ENCODE measurements around a stretch of chr14.

DNA sequence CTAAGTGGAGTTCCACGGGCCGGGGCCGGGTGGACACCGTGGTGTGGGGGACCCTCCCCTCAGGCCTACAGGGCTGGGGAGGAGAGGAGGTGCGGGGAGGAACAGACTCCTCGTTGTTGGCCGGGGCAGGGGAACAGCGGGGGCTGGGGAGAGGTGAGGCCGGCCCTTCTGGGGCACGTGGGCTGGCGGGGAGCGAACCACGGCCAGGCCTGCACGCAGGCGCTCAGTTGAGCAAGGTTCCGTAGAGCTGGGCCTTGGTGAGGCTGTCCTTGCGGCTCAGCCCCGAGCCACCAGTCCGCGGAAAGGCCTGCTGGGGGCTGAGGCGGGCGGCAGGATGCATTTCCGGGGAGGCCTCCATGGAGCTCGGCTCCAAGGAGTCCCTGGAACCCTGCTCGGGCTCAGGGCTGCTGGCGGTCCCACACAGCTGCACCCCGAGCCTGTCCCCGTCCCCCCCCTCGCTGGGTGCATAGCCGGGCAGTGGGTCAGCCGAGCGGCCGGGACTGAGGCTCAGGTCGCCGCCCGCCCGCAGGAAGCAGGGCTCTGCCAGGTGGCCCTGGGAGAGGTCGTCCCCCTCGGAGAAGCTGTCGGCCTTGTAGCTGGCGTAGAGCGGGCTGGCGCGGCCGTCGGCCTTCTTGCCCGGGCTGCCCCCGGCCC lies 49.3 kb downstream of the BEGAIN start:
- PRO-cap = no peak

DNA sequence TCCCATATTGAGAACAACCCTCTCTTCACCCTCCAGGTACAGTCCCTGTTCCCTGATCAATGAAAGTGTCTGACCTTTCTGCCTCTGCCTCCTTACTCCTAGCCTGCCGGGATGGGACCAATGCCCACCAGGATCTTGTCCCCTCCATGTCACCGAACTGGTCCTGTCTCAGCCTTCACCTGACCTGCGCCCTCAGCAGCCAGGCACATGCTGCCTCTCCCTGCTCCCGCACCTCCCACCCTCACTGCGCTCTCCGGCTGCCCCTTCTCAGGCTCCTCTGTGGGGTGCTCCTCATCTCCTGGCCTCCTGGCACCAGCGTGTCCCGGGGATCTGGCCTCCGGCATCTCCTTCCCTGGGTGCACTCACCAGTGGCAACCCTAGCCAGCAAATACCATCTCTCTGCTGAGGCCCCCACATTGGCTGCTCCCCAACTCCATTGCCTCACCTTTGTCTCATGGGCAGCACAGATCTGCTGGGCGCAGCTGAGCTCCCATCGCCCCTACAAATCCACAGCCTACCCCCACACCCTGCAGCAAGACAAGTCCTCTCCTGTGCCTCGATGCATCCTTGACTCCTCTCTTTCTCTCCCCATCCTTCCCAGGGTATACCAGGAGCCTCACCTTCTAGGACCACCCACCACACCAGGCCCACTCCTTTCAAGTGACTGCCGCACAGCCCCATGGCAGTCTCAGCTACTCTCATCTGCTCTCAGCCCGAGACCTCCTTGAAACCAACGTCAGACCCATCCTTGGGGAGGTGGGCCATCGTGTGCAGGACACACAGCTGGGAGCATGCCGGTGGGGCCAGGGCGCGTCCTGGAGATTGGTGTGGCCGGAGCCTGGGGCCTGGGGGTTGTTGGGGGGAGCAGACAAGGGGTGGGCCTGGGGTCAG lies 28.8 kb downstream of the BEGAIN start:
- PRO-cap = no peak

DNA sequence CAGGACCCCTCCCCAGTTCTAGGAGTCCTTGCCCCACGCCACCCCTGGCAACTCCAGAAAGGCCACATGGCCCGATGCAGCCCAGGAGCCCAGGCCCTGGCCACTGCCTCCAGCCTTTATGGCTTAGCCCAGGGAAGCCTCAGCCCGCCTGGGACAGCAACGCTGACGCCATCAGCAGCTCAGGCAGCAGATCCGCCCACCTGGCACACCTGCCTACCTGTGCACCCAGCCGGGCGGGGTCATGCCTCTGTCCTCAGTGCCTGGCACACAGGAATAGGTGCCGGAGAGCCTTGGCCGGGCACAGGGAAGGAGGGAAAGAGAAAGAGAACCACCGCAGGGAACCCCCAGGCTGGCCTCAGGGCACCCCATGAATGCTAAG lies 21.1 kb downstream of the BEGAIN start:
- PRO-cap = no peak

DNA sequence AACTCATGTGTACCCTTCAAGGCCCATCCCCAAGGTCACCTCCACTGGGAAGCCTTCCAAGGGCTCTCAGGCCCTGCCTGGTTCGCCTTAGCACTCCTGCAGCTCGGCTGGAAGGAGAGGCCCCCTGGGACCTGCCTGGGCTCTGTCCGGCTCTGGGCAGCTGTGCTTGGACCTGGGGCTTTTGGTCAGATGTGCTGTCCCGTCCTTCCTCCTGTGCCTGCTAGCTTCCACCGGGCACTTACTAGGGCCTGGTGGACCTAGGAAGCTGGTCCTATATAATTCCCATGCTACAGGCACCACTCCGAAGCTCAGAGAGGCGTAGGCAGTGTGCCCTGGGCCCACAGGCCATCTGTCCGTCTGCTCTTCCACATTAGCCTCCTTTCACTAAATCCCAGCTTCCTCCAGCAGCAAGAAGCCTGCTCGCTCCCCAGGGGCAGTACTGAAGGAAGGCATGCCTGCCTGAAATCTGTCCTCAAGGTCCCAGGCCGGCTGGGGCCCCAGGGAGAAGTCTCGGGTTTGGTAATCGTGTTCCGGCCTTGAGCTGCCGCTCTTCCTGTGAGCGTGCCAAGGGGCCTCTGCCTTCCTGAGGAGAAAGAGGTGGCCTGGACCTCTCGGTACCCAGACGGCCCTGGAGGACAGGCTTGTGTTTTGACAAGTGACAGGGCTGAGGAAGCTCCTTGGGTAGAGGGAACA lies 15.3 kb upstream of the DLK1 start:
- PRO-cap = no peak

- PRO-cap = no peak
Measured at GRCh38 chr14:100824114-100824711, 79.3 kb downstream of the RTL1 start.

DNA sequence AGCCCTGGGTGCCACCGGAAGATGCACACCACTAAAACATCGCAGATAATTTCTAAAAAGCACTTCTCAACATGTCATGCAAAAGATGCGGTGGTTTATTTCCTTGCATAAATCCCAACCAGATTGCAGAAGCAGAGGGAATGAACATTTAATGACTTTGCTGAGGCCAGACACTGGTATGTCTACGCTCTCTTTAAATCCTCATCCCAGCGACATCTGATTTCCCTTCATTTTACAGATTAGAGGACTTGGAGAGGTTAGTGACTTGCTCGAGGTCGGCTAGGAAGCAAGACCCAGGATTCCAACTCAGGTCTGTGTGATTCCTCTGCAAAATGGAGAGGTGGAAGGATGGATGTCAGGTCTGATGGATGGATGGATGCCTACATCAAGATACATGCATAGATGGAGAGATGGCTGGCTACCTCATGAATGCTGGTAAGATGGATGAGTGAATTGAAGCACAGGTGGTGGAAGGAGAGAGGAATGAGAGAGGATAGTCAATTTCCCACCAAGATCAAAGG lies 3.2 kb upstream of the RTL1 start:
- PRO-cap = no peak

DNA sequence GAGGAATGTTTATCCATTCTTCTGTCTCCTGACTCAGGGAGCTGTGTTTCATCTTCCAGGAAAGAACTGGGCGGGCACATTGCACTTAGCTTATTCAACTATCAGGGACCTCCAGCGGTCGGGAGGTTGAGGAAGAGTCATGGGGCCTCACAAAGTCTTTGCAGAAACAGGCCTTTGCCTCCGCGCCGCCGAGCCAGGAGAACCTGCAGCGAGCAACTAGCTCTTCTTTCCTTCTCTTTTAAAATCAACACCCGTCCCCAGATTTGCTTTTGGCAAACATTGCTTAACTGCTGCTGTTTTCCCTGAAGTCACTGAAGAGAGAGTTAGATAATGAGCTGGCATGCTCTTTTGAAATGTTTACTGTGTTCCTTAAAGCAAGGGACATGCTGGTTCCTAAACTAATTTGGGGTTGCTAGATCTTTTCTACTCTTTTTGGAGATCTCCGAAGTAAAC lies 426.2 kb upstream of the PPP2R5C start:
- PRO-cap = no peak

DNA sequence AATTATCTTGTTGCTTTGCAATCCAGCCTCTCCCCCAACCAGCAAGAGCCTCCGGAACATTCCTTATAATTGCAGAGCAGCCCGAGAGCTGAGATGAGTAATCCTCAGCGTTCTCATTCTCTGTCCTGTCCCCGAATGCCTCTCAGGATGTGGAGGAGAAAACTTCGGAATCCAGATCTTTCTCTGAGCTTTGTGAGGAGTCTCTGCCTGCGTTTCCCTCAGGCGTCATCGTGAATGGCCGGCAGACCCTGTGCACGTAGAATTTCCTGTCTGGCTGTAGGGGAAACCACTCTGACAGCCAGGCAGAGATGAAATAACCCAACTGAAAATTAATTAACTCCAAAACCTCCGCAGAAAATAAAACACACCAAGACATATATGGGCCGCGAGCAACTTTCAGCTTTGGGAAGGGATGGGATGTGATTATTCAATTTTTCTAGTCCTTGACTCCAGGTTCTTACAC lies 360.6 kb upstream of the PPP2R5C start:
- PRO-cap = no peak

DNA sequence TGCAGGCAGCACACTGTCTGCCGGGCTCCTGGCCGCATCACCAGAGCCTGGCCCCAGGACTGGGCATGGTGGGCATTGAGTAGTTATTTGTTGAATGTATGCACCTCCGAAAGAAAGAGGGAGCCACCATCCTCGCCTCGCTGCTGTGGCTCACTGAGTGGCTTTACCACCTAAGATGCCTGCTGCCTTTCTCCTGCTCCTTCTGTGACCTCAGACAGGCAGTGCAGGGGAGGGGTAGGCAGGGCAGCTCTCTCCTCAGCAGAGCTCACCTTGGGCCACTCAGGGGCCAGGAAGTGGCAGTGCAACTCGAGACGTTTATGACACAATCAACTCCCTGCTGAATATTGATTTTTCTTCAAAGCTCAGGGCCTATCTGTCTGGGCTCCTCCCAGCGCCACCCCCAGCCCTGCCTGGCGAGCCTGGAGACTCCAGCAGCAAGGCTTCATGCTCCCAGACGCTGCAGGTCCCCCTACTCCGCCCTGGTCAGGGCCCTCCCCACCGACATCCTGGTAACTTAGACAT lies 284.5 kb upstream of the PPP2R5C start:
- PRO-cap = no peak

DNA sequence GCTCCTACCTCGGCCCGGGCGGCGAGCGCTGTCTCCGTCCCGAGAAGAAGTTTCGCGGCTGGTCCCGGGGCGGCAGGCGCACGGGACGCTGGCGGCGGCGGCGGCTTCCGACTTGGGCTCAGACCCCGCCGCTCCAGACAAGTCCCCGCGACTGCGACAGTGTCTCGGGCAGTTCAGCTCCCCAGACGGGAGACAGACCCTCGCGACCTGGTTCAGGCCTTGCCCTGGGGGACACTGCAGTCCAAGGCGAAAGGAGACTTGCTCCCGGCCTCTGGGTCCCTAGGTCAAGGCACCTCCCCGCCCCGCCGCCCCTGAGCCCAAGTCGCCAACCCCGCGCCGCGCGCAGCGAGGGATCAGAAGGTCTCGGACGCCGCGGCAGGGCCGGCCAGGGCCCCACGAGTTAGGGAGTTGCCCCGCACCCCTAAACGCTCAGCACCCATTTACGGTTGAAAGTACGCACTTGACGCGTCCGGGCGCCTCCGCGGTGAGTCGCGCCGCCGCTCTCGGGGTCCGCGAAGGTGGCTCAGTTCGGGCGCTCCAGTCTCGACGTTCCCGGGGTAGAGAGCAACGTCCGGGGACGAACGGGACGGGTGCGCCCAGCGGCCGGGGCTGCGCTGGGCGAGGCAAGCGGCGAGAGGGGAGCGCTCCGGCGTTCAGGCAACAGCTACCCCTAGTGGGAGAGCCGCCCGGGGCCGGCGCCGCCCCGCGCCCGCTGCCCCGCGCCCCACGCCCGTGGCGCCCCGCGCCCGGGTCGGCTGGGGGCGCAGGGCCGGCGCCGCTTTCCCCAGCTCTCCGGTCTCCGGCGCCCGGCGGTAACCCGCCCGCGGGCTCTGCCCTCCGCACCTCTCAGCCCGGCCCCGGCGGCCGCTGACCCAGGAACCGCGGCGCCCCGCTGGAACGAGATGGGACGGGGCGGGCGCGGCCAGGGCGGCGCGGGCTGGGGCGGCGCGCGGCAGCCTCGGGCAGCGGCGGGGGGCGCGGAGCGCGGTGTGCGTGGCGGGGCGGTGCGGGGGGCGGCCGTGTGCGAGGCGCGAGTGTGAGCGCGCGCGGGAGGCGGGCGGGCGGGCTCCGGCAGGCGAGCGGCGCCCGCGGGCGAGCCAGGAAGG lies 201.4 kb upstream of the PPP2R5C start:
- PRO-cap = no peak

- PRO-cap = no peak
Measured at GRCh38 chr14:101719157-101719728, 42.3 kb upstream of the PPP2R5C start.

DNA sequence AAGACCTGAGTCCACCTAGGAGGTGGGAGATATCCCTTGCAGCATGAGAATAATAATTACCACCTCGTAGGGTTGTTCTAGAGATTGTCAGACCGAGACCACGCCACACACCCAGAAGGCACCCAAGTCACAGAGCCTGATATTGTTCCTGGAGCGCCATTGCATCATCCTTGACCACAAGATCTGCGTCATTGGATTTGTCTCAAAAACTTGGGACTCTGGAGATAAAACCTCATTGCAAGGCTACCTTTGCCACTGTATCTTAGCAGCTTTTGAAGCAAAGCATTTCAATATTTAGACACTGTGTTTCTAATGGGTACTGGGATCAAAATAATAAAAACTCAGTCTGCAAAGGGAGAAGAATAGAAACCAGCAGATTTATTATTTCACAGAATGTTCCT lies 29.3 kb upstream of the PPP2R5C start:
- PRO-cap = no peak

- PRO-cap = bidirectional peak, plus-strand start at chr14:101808086, minus-strand start at chr14:101808069; bidirectional peak, plus-strand start at chr14:101808539, minus-strand start at chr14:101808427
Measured at GRCh38 chr14:101807915-101808881, 46.7 kb downstream of the PPP2R5C start.

- PRO-cap = no peak
Measured at GRCh38 chr14:101832207-101832925, 70.9 kb downstream of the PPP2R5C start.

DNA sequence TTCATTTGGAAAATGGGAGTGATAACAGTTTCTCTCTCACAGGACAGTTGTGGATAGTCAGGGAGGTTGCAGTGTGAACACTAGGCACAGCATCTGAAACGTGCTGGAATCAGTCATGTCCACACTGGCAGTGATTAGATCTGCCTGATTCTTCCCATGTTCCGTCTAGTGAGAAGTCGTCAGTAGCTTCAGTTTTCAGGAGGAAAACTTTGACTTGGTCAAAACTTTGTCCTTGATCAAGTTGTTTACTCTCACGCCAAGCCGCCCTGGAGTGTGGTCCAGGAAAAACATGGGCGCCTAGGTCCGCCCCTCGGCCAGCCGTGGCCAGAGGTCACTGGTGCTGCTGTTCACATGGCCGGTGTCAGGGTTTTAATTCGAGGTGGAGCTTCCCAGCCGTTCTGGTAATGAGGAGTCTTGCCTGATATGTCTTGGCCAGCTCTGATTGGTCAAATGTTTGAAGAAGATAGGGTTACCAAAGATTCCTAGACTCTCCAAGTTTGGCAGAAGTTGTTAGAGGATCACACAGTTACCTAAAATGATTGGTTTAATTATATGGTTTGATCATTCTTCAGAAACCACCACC lies 71.5 kb downstream of the PPP2R5C start:
- PRO-cap = no peak

- PRO-cap = bidirectional peak, plus-strand start at chr14:101849409, minus-strand start at chr14:101849317
Measured at GRCh38 chr14:101849092-101849615, 87.6 kb downstream of the PPP2R5C start.

GRCh38 chr14:101862071-101862605 lies 100.6 kb downstream of the PPP2R5C start:
- PRO-cap = no peak

GRCh38 chr14:101881384-101881884 lies 82.9 kb upstream of the DYNC1H1 start:
- PRO-cap = no peak

DNA sequence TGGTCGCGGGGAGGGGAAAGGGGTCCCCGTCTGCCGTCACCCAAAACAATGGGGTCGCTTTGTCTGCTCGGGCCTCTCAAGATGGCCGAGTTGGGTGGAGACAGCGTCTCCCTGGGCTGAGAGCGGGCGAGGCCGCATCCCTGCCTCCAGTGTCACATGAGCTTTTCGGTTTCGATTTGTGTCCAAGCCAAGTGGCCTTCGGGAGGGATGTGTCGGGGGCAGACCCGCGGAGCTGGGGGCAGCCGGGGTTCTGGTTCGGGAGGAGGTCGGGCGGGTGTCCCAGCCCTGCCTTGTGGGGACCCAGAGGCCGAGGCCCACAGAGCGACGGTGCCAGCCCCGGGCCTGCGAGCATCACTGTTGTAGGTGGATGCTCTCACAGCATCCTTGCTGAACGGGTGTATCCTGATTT lies 846 bp downstream of the DYNC1H1 start:
- PRO-cap = bidirectional peak, plus-strand start at position 215 of the sequence, minus-strand start at position 113 of the sequence

GRCh38 chr14:102313978-102314830 lies 5.3 kb upstream of the ZNF839 start:
- PRO-cap = unidirectional peak, minus-strand start at chr14:102314317